ENCODE data around the gene DKC1.

- RRBS, result 99% methylated on average over 3 of the region's 37 CpGs
Measured at GRCh38 chrX:153926737-153927798, 1.0 kb upstream of the ARHGAP4 start.

DNA sequence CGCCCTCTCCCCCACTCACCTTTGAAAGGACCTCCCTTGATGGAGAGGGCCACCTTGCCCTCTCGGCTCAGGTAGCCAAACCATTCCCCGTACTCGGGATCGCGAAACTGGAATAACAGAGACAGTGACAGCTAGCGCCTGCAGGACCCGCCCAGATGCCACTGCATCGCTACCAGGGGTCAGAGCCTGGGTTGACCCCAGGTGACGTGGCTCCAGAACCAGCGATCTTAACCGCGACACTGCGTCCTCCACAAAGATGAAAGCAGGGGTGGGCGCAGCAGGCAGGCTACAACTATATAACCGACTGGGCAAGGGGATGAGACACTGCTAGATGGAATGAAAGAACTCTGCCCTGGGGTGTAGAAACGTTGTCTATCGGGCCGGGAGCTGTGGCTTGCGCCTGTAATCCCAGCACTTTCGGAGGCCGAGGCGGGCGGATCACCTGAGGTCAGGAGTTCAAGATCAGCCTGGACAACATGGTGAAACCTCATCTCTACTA lies 682 bp upstream of the NAA10 start:
- RRBS, result no CpG with 5 or more reads among the region's 24 CpGs

DNA sequence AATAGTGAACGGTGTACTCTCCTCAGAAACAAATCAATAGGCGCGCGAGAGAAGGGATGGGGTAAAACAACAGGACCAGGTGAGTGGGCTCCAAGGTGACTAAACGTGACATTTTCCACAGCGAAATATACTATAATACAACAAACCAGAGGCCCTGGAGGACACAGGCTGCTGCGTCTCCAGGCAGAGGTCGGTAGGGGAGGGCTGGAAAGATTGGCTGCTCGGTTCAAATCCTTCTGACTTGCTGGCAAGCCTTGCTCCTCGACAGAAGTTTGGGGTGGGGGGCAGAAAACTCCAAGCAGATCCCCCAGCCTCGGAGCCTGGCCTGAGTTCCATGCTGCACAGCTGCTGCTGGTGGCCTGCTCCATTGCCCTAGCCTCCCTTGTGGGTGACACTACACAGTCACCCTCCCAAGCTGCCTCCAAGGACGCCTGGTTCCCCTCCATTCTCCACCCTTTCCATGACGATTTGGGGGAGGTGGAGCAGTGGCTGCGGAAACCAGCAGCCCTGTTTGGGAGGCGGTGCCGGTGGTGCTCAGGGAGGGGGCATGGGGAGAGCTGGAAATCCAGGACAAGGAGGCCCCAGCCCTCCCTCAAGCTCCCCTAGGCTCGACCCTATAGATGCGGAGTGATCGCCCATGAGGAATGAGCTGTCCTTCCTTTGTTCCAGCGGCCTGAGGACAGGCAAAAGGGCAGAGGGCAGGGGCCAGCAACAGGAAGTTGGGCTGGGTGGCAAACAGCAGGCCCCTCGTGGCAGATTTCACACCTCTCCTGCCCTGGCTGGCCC lies 3.4 kb upstream of the RENBP start:
- RRBS, result no CpG with 5 or more reads among the region's 21 CpGs

GRCh38 chrX:154014170-154014679 lies 5.5 kb downstream of the IRAK1 start:
- RRBS, result no CpG with 5 or more reads among the region's 7 CpGs

- RRBS, result no CpG with 5 or more reads among the region's 9 CpGs
Measured at GRCh38 chrX:154040096-154040712, 20.5 kb upstream of the IRAK1 start.

DNA sequence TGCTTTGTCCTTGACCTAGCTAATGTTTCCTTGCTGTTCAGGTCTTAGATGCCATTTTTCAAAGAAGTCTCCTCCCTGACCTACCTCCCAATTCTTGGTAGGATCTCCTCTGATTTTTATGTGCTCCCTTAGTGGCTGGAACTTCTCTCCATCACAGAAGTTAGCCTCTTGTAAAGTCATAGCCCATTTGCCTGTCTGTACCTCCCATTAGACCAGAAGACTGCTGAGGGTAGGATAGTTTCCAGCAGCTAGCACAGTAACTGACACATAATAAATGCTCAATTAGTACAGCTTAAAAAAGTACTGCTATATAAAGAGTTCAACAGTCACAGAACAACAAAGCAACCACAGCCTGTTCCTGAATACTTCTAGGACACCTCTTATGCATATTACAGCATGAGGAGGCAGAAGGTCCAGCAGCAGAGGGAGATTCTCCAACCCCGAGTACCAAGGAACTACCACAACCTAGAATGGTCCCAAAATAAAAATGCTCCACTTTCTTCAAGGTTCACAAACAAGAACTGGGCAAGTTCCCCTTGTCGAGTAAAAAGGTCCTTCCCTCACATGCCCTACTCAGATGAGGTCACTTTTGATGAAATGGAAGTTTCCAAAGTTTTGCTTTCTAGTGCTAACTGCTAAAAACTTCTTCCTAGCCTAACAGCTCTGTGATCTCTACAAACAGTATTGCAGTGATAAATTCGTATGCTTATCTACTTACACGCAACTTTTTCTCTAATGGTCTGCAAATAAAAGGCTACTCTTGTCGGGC lies 13.0 kb downstream of the MECP2 start:
- RRBS, result no CpG with 5 or more reads among the region's 5 CpGs

GRCh38 chrX:154094487-154095176 lies 2.9 kb downstream of the MECP2 start:
- RRBS, result no CpG with 5 or more reads among the region's 9 CpGs

DNA sequence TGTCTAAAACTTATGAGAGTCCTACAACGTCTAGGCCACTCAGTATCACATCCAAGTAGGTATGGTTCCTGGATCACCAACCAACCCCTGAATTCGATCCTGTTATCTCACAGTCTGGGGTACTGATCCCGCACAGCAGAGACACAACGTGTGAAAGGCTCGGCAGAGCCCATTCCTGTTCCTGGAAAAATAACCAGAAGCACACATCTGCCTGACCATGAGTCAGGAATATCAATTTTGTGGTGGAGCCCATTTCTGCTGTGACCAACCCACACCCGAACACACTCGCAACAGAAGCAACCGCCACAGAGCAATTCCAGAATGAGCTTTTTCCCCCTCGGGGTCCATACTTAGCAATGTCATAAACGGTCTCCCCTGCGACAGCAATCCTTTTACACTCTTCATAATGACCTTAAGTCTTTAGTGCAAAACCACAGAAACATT lies 1.4 kb downstream of the MECP2 start:
- RRBS, result no CpG with 5 or more reads among the region's 11 CpGs

- RRBS, result 23% methylated on average over 21 of the region's 55 CpGs
Measured at GRCh38 chrX:154136435-154137334, 7.4 kb upstream of the OPN1LW start.

- RRBS, result no CpG with 5 or more reads among the region's 11 CpGs
Measured at GRCh38 chrX:154361211-154361876, 13.1 kb downstream of the FLNA start.

DNA sequence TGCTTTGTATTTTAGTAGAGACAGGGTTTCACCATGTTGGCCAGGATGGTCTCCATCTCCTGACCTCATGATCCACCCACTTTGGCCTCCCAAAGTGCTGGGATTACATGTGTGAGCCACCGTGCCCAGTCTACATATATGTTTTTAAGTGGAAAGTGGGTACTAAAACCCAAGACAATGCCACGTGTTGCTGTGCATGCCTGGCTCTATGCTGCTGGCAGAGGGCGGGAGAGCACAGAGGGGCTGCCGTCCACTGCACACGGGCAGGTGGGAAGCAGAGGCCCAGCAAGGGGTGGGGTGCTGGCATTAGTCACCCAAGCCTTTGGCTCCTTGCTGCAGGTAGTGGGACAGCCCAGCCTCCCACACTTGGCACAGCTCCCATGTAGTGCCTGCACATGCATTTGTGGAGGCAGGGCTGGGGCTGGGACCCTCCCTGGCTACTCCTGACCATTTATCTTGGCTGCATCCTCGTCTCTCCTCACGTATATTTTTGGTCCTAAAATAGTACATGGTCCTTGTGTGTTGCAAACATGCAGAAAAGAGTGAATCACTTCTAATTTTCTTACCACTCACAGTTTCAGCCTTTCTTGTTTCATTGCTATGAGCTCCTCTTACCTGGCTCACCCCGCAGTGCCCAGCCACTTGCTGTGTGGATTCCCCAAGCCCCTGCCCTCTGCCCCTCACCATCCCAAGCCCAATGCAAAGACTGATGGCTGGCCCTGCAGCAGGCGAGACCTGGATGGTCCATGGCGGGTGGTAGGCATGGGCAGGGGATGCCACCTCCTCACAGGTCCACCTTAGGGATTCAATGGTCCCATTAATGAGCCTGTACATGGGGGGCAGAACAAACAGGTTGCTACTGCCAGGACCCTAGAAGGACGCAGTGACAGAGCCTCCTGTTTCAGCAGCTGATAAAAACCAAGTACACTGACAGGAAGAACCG lies 3.7 kb downstream of the EMD start:
- RRBS, result no CpG with 5 or more reads among the region's 12 CpGs

- RRBS, result no CpG with 5 or more reads among the region's 9 CpGs
Measured at GRCh38 chrX:154401763-154402767, 3.9 kb downstream of the RPL10 start.

DNA sequence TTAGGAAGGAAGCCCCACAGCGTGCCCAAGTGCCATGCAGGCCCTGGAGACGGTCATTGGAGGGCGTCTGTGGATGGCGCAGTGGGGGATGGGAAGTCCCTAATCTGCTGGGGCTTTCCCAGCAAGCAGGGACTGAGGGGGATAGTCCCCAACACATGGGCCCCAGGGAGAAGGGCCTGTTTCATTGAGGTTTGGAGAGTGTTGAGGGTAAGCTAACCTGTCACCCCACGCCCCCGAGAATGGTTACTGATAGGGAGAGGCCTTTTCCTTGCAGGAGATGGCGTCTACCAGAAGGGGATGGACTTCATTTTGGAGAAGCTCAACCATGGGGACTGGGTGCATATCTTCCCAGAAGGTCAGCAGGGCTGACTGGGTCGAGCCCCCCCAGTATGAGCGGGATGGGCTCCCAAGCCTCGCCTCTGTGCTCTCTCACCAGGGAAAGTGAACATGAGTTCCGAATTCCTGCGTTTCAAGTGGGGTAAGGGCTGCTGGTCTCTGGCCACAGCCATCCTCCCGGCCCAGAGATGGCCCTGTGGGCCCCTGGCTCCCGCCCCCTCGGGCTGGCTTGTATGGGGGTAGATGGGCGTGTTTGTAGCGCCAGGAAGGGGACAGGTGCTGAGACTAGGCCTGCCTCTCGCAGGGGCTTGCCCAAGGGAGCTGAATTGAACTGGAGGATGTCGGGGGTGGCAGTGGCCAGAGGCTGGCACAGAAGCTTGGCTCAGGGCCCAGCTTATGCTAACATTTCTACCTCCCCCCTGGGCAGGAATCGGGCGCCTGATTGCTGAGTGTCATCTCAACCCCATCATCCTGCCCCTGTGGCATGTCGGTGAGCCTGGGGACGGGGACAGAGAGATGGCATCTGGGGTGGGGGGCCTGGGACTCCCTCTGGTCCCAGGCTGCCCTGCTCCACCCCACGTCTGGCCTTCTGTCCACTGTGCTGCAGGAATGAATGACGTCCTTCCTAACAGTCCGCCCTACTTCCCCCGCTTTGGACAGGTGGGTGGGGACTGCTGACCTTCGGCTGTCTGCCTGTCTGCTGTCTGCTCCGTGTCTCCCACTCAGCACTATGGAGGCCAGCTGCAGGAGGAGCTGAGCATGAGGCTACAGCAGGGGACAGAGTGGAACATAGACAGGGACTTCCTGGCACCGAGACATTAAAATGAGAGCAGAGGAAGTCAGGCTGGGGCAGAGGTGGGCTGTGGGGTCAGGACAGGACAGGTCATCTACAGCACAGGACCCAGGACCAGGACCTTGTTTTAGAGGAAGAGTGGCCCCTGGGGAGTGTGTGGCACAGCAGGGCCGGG lies 8.4 kb downstream of the TAFAZZIN start:
- RRBS, result no CpG with 5 or more reads among the region's 31 CpGs

GRCh38 chrX:154525428-154526016 lies 9.5 kb upstream of the FAM3A start:
- RRBS, result no CpG with 5 or more reads among the region's 11 CpGs

DNA sequence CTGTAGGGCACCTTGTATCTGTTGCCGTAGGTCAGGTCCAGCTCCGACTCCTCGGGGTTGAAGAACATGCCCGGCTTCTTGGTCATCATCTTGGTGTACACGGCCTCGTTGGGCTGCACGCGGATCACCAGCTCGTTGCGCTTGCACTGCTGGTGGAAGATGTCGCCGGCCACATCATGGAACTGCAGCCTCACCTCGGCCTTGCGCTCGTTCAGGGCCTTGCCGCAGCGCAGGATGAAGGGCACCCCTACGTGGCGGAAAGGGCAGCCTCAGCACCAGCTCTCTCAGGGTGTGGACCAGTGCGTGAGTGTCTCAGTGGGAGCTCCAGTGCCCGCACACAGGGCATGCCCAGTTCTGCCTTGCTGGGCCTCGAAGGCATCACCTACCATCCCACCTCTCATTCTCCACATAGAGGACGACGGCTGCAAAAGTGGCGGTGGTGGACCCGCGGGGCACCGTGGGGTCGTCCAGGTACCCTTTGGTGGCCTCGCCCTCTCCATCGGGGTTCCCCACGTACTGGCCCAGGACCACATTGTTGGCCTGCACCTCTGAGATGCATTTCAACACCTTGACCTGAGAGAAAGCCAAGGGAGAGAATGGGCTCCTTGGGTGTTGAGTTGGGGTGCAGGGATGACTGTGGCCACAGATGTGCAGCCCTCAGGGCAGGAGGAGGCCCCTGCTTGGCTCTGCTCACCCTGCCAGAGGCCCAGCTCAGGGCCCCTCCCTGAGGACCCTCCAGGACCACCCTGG lies 13.9 kb downstream of the G6PD start:
- RRBS, result 40% methylated on average over 1 of the region's 32 CpGs

GRCh38 chrX:154546595-154546730 lies 183 bp downstream of the G6PD start:
- RRBS, result no CpG with 5 or more reads among the region's 10 CpGs

- RRBS, result no CpG with 5 or more reads among the region's 6 CpGs
Measured at GRCh38 chrX:154735501-154736103, 15.3 kb downstream of the GAB3 start.

DNA sequence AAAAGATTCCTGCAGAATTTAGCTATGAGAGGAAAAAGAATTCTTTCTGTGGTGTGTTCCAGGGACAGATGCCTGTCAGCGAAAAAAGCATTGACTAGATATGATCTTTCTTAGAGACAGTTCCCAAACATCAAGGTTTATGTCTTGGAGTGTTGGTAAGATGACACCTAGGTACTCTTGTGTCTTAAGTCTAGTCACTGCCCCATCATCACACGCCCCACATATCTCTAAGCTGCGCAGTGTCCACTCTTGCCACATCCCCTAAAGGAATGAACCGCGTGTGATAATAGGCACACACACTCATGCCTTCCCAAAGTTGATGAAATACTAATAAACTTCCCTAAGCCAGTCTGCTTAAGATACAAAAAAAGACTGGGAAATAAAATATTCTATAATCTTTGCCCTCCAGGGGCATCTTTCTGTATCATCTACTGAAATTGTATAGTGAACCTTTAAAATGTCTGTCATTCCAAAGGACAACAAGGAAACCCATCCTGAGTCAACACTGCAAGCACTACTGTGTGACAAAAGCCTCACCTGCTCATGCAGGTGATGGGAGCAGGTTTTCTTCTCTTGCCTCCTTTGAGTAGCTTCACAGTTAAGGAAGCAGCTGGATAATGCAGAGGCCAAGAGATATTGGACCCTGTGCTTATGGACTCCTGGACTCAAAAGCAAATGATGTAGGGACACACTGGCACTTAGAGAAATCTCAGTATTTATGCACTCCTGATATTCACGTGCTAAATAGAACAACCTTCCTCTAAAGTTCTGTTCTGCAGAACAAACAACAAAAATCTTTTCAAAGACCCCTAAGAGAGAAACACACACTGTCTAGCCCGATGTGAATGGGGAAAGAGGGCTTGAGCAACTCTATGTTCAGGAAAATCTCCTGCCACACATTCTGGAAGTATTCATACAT lies 1.7 kb downstream of the GAB3 start:
- RRBS, result no CpG with 5 or more reads among the region's 7 CpGs

- RRBS, result no CpG with 5 or more reads among the region's 17 CpGs
Measured at GRCh38 chrX:154762395-154762685, 324 bp upstream of the DKC1 start.

- RRBS, result 3% methylated on average over 43 of the region's 96 CpGs
Measured at GRCh38 chrX:154762686-154763697, at the start of gene DKC1. Gene DKC1 (plus strand): TSS chrX:154762864.

Data from UCH-1 (cell line).